Anterior vena cava (tissue), 1 donor: ENCODE results near the genes PROP1 and HNRNPH1.

DNA sequence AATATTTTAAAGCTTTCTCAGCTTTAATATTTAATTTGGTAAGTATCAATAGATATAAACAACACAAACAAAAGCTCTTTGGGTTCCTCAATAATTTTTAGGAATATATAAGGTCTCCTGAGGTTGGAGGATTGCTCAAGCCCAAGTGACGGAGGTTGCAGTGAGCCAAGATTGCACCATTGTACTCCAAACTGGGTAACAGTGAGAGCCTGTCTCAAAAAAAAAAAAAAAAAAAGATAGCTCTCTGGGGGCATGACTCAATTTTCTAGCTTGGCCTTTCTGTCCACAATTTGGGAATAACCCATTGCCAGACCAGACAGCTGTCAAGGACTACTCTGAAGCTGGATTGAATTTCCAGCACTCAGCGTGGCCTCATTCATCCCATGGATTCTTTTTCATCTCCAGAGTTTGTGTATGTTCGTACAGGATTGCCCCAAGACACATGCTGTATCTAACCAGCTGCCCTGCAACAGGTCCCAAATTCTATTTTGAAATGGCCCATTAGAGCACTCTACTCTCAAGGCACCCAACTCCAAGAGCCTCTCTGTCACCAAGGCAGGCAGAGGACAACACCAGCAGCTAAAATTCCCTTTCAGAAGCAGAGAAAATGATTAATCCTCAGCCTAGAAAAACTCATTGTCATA, 8.8 kb downstream of the FAM193B start:
- PRO-cap = unidirectional peak, plus-strand start at position 315 of the sequence

DNA sequence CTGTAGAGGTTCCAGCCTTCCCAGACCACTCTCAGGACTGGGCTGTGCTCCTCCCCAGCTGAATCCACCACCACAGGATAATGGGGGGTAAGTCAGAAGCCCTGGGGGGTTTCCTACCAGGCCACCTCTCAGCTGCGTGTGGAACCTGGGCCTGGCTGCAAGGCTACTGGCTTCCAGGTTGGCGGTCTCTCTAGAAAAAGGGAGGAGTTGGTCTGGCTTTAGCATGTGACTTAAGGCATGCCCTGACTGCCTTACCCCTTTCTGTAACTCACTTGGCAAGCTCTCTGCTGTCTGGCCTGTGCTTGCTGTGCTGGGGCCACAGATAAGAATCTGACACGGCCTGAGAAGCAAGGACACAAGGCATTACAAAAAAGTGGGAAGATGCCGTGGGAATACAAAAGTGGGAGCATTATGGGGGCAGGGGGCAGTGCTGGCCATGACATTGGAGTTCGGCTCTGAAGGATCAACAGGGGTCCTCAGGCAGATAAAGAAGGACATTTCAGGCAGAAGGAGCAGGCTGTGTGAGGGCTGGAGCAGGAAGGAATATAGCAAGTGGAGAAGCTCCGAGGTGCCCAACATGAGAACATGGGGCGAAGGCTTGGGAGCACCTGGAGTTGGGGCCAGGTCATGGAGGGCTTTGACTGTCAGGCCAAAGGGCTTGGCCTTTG, 2.3 kb downstream of the B4GALT7 start:
- PRO-cap = no peak

DNA sequence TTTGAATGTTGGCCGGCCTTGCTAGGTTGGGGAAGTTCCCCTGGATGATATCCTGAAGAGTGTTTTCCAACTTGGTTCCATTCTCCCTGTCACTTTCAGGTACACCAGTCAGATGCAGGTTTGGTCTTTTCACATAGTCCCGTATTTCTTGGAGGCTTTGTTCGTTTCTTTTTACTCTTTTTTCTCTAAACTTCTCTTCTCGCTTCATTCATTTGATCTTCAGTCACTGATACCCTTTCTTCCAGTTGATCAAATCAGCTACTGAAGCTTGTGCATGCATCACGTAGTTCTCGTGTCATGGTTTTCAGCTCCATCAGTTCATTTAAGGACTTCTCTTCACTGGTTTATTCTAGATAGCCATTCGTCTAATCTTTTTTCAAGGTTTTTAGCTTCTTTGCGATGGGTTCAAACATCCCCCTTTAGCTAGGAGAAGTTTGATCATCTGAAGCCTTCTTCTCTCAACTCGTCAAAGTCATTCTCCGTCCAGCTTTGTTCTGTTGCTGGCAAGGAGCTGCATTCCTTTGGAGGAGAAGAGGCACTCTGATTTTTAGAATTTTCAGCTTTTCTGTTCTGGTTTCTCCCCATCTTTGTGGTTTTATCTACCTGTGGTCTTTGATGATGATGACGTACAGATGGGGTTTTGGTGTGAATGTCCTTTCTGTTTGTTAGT, 38.3 kb downstream of the B4GALT7 start:
- PRO-cap = no peak

- PRO-cap = no peak
Measured at GRCh38 chr5:177671723-177672598, 72.0 kb downstream of the B4GALT7 start.

DNA sequence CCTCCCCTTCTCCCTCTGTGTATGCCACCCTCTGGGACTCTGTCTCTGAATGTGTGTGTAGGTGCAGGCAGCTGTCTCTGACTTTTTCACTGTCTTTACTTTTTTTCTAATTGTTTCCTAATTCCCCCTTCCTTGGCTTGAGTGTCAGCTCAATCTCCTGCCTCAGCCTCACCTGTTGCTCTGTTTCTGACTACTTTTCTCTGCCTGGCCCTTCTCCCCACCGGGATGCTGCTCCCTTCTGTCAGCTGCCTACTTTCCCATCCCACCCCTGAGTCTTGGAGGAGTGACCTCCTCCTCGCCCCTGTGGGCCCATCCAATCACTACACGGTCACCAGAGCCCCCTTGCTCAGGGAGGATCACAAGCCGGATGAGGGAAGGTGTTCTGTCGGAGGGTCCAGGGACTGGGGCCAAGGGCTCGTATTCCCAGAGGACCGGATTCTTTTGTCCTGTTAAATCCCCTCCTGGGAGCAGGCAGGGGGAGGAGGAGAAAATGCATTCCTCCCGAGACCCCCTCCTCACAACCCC, at the start of gene PROP1:
Gene PROP1, minus strand, starts transcription at position 229 of the 525 bp plus-strand sequence.
- PRO-cap = no peak

DNA sequence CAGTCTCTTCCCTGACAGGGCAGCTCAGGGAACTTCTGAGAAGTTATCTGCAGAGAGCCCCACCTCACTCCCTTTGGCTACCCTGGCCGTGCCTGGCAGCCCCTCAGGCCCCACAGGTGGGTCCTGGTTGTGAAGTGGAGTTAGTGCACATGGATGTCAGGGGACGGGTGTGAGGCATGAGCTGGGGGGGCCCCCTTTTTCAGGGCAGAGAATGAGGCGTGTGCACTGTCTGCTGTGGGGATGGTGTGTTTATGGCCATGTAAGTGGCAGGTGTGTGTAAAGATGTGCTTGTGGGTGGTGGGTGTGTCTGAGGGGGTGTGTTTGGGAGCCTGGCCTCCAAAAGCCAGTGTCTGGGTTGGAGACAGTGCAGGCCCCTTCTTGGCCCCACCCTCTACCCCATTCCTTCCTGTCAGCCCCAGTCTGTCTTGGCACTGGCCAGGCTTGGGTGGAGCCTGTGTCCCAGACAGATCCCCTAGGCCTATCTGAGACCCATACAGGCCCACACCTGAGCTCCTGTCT, 7.3 kb upstream of the RMND5B start:
- PRO-cap = no peak

GRCh38 chr5:178148392-178149575, 4.9 kb downstream of the NHP2 start:
- PRO-cap = no peak

DNA sequence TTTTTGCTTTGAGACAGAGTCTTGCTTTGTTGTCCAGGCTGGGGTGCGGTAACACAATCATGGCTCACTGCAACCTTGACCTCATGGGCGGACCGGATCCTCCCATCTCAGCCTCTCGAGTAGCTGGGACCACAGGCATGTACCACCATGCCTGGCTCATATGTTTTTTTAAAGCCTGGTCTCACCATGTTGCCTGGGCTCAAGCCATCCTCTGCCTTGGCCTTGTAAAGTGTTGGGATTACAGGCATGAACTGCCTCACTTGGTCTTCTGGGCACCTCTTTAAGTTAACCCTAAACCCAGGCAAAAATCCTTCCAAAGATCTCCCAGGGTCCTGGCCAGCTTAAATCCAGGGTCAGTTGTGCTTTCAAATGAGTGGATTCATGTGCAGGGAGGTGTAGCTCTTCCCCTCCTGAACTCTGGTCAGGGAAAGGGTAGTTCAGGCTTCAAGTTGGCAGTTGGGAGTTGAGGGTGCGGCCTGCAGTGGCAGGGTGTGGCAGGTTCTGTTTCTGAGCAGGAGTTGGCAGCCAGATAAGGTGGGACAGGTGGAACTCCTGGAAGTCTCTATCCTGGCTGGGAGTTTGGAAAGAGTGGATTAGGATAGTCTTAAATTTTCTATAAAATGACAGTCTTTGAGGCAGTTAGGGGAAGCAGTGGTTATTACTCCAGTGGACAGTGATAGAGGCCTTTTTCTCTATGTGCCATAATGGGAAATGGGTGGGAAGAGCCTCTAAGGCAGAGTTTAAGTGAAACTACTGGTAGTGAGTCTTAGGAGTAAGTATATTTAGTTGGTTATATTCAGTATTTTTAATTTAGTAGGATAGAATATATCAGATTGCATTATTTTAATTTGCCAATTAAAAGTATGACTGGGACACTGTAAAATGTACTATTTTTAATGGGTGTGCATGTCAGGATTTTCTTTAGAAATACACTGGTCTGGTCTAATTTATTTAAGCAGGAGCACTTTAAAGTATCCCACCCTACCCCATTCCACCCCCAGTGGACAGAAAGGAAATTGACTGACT, 3.7 kb downstream of the HNRNPAB start:
- PRO-cap = no peak

- PRO-cap = no peak
Measured at GRCh38 chr5:178221348-178222273, 11.0 kb downstream of the PHYKPL start.

- PRO-cap = no peak
Measured at GRCh38 chr5:178224384-178224753, 8.2 kb downstream of the PHYKPL start.

DNA sequence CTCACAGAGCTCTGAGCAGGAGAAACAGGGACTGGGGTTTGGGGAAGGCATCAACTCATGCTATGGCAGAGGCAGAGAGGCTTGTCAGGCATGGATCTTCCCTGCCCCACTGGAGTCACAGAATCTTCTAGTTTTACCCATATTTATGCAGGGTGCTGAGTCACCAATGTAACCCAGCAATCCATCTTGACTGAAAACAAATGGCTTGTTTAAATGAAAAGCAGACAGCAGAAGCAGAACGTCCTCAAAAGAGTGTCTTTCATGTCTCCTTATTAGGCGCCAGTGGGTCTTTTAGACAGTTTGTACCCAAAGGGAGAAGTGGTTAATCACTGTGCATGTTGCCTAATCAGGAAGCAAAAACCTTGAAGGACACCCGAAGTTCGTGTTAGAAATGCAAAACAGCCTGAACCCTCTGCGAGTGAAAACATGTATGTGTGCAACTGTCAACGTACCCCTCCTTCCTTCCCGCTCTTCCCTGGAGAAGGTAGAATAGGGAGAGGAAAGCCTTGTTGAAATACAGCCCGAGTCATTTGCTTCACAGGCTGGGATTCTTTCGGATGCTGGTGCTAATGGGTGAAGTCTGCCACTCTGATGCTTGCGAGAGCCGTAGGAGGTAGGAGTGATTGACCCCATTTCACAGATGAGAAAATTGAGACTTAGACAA, 112.8 kb downstream of the COL23A1 start:
- PRO-cap = no peak

GRCh38 chr5:178667805-178668146, 40.9 kb upstream of the CLK4 start:
- PRO-cap = no peak

DNA sequence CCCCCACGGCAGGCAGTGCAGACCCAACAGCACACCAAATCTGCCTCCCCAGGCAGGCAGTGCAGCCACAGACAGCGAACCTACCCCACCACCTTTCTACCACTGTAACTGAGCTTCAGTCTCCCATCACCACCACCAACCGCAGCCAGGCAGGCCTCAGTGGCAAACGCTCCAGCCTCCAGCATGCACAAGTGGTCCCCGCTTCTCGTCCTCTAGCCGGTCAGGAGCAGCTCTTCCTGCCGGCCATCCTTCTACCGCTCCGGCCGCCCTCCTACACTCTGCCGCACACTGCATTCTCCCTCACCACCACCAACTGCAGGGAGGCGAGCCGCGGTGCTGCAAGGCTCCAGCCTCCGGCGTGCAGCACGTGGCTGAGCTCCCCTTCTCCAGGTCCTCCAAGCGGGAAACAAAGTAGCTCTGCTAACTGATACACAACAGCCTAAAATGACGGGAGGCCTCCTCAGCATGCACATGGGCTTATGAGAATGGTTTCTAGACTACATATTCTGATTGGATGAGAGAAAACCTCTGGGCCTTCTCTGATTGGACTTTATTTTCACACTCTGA, 27.3 kb upstream of the ZNF354B start:
- PRO-cap = no peak

DNA sequence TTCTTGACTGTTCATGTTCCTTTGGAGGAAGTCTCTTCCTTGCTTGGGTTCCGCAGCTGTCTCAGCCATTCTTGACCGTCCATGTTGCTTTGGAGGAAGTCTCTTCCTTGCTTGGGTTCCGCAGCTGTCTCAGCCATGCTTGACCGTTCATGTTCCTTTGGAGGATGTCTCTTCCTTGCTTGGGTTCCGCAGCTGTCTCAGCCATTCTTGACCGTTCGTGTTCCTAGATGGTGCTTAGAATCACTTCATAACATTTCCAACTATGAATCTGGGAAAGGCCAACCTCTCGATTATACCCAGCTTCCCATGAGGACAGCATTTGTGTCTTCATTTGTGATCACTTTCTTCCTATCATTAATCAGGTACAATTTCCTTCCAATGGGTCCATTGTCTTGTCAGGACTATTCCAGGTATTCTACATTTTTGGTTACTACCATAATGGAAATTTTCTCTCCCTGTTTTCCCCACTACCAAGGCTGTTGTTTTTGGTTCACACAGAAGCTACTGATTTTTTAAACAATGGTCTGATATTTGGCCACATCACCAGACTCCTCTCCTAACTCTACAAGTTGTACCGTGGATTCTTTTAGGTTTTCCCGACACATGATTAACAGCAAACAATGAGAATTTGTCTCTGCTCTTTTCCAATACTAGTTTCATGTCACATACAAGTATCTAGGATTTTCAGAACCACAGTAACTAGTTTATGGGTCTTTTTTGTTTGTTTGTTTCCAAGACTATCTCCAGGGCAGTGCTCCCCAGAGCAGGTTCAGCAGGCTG, 115.1 kb downstream of the ZNF354C start:
- PRO-cap = no peak

DNA sequence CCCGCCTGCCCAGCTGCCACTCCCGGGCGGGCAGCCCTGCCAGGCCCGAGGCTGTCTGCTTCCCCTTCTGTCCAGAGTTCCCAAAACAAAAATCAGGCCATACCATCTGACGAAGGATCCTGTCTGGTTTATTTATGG, 57.1 kb downstream of the ADAMTS2 start:
- PRO-cap = no peak

- PRO-cap = bidirectional peak, plus-strand start at chr5:179301116, minus-strand start at chr5:179301039
Measured at GRCh38 chr5:179300712-179301375, 44.4 kb downstream of the ADAMTS2 start.

GRCh38 chr5:179314115-179314745, 31.0 kb downstream of the ADAMTS2 start:
- PRO-cap = bidirectional peak, plus-strand start at chr5:179314502, minus-strand start at chr5:179314293

- PRO-cap = no peak
Measured at GRCh38 chr5:179607691-179608665, 15.5 kb downstream of the HNRNPH1 start.

- PRO-cap = no peak
Measured at GRCh38 chr5:179616710-179617286, 6.7 kb downstream of the HNRNPH1 start.

- PRO-cap = bidirectional peak, plus-strand start at chr5:179623983, minus-strand start at chr5:179623637
Measured at GRCh38 chr5:179623541-179624091, at the start of gene HNRNPH1. Gene HNRNPH1, minus strand, starts transcription at chr5:179623671.